ENCODE data around the gene STUM.

DNA sequence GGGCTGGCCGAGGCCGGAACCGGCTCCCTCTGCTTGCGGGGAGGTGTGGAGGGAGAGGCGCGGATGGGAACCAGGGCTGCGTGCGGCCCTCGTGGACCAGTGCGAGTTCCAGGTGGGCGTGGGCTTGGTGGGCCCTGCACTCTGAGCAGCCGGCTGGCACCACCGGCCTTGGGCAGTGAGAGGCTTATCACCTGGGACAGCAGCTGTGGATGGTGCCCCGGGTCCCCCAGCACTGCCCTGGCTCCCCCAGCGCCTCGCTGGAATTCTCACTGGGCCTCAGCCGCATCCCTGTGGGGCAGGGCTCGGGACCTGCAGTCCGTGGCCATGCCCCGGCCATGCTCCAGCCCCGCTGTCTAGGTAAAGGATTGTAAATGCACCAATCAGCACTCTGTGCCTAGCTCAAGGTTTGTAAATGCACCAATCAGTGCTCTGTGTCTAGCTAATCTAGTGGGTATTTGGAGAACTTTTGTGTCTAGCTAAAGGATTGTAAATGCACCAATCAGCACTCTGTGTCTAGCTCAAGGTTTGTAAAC is 56.3 kb upstream of the PARP1 start:
- PRO-cap = unidirectional peak, minus-strand start at position 326 of the sequence
- RAMPAGE, long total RNA, 5 experiments = no peak in any of the 5 experiments
- RRBS = 92% methylated on average over 5 of the region's 21 CpGs

- PRO-cap = bidirectional peak, plus-strand start at chr1:226548766, minus-strand start at chr1:226548607
- RAMPAGE, long total RNA, 5 experiments = no peak in any of the 5 experiments
- RRBS = 1% methylated on average over 54 of the region's 103 CpGs
Measured at GRCh38 chr1:226548172-226549220, at the start of gene STUM. TSS of gene STUM (plus strand) at chr1:226548764.

DNA sequence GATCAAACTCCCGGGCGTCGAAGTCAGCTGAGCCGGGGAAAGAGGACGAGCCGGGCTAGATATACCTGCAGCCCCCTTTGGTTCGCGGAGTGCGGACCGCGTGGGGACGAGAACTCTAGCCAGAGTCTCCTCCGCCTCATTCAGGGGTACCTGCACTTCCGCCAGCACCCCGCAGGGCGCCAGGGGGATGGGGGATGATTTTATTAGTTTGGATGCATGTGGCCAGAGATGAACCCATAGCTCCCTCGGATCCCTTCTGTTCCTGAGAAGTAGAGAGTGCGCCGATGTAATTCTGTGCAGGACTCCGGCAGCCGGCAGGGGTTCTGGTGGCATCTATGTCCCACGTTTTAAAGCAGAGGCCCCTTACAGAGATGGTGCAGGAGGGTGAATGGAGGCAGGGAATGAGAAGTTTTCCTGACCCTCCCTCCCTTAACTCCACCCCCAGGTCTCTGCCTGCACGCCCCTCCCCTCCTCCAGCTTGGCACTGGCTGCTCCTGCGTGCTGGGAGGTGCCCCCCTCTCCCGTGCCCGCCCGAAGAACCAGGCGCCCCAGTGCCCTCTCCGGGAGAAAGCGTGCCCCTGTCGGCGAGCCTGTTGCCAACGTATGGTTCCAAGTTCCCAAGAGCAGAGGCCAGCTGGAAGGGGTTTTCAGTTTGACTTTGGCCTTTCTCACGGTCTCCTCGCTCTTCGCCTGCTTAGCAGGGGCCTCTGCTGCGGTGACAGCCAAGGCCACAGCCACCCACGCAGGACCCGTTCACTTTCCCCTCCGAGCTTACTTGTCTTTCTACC is 1.2 kb downstream of the STUM start:
- PRO-cap = no peak
- RAMPAGE, long total RNA, 5 experiments = no peak in any of the 5 experiments
- RRBS = 2% methylated on average over 1 of the region's 40 CpGs

- PRO-cap = no peak
- RAMPAGE, long total RNA, 5 experiments = no peak in any of the 5 experiments
- RRBS = no CpG with 5 or more reads among the region's 18 CpGs
Measured at GRCh38 chr1:226626332-226627105, 78.0 kb downstream of the STUM start.

DNA sequence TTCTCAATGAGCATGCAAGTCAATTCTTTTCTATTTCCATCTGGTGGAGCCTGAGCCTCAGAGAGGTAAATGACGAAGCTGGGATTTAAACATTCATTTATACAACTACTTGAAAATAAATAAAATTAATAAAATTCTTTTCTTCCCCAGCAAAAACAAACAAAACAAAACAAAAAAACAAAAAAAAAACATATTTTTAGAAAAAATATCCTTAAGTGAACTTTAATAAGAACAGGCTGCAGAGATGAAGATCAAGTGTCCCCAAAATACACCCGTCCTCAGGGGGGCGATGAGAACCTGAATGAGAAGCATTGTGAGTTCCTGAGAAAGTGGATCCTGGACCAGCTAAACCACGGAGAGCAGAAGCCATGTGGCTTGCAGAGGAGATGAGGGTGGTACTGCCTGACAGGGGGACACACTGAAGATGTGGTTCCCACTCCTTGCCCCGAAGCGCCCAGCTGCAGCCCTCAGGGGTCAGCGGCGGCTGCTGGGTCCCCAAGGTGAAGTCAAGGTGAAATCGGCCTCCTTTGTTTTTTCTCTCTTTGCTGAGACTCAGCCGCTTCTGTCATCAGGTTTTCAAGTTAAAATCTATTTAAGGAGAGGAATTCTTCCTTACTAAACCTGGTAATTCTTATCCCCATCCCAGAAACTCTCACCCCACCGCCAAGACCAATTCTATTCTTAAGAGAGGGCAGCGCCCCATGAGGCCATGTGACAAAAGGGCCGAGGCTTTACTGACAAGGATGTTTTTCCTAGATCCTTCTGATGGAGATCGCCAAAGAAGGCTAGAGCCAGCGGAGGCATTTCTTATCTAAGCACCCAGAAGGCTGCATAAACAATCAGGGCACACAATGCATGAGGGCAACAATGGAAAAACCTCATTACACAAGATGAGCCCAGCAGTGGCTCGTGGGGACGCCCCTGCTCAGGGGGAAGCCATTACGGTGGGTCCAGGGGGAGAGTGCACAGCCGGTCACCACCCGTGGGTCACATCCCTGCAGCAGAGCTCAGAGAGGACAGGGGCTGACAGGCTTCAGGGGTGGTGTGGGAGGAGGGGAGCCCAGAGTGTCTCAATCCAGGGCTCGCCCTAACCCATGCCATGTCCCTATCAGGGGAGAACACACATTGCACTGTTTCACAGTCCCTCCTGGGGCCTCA is 89.0 kb downstream of the ITPKB start:
- PRO-cap = no peak
- RAMPAGE, long total RNA, 5 experiments = no peak in any of the 5 experiments
- RRBS = no CpG with 5 or more reads among the region's 21 CpGs

DNA sequence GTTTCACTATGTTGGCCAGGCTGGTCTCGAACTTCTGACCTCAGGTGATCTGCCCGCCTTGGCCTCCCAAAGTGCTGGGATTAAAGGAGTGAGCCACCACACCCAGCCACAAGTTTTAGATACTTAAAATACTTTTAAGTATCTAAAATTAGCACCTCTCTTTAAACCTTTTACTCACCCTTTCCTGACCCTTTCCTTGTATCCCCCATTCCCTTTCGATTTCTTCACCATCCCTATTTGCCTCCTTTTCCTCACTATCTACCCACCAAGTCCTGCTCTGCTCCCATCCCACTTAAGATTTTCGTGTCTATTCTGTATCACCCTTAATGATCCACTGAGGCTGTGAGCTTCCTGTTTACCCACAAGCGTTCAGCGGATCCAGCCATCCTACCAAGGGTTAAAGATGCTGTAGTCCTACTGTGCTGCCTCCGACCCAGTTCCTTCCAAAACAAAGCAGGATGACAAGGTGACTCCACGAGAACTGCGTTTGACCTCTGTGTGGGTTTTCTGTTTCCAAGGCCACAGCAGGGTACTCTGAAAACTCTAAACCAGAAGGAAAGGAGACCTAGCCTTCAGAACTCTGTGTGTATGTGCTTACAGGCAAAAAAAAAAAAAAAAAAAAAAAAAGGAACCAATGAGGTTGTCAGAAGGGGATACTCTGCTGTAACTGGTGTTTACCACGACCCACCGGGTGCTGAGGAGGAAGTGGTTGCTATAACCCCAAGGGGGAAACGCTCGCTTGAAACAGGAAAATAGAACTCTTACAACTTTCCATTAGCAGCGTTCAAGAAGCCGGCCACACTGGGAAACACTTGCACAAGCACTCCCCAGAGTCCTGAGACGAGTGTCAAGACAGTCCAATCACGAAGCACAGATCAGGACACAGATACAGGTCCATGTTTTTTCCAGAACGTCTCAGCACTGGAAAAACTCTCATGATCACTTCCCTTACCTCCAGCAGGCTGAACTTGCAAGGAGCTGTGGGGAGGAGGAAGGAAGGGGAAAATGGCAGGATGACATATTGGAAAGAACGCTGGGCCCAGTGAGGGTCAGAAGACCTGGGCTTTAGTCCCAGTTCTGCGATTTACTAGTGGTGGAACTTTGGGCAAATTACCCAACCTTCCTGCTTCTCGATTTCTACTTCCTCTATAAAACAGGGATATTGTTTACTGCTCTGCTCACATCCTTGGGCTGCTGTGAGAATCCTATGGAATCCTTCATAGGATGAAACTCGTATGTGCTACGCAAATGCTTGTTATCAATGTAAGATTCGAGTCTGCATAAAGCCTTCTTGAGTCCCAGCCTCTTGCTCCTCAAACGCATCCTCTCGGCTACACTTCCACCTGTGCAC is 64.1 kb downstream of the ITPKB start:
- PRO-cap = bidirectional peak, plus-strand start at position 777 of the sequence, minus-strand start at position 545 of the sequence
- RAMPAGE, long total RNA, 5 experiments = no peak in any of the 5 experiments
- RRBS = 19% methylated on average over 3 of the region's 26 CpGs

- PRO-cap = bidirectional peak, plus-strand start at chr1:226679953, minus-strand start at chr1:226679885; bidirectional peak, plus-strand start at chr1:226680367, minus-strand start at chr1:226680166
- RAMPAGE, long total RNA, 5 experiments = no peak in any of the 5 experiments
- RRBS = no CpG with 5 or more reads among the region's 28 CpGs
Measured at GRCh38 chr1:226679678-226680721, 59.1 kb downstream of the ITPKB start.

- PRO-cap = no peak
- RAMPAGE, long total RNA, 5 experiments = no peak in any of the 5 experiments
- RRBS = no CpG with 5 or more reads among the region's 10 CpGs
Measured at GRCh38 chr1:226690338-226691197, 48.5 kb downstream of the ITPKB start.

- PRO-cap = no peak
- RAMPAGE, long total RNA, 5 experiments = no peak in any of the 5 experiments
- RRBS = no CpG with 5 or more reads among the region's 14 CpGs
Measured at GRCh38 chr1:226709950-226711048, 28.8 kb downstream of the ITPKB start.

- PRO-cap = no peak
- RAMPAGE, long total RNA, 5 experiments = start-site peak on the minus strand in 1 of 5 experiments, at chr1:226723819-226724449 at its widest, 20 reads per replicate
- RRBS = no CpG with 5 or more reads among the region's 18 CpGs
Measured at GRCh38 chr1:226723647-226724872, 15.0 kb downstream of the ITPKB start.

GRCh38 chr1:226827168-226827894 is 43.1 kb upstream of the PSEN2 start:
- PRO-cap = unidirectional peak, plus-strand start at chr1:226827738
- RAMPAGE, long total RNA, 5 experiments = no peak in any of the 5 experiments
- RRBS = no CpG with 5 or more reads among the region's 19 CpGs

DNA sequence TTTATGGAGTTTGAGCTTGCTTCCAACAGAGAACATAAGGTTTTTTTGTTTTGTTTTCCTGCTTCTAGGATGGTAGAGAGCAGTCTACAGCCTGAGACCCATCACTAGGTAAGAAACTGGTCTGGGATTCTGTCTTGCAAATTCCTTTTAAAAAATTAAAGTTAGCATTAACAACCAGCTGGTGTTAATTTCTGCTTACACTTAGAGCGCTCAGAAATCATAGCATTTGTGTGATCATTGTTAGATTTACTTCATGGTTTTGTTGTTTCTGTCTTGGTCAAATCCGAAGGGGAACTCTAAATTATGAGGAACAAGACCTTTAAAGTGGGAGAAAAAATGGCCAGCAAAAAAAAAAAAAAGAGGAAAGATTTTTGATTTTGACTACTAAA is 22.3 kb upstream of the PSEN2 start:
- PRO-cap = no peak
- RAMPAGE, long total RNA, 5 experiments = no peak in any of the 5 experiments
- RRBS = no CpG with 5 or more reads among the region's 2 CpGs

GRCh38 chr1:226892076-226892529 is 21.7 kb downstream of the PSEN2 start:
- PRO-cap = no peak
- RAMPAGE, long total RNA, 5 experiments = no peak in any of the 5 experiments
- RRBS = no CpG with 5 or more reads among the region's 9 CpGs

- PRO-cap = no peak
- RAMPAGE, long total RNA, 5 experiments = start-site peak on the plus strand in 3 of 5 experiments, at chr1:226943187-226943515 at its widest, 7 to 19 reads per replicate
- RRBS = no CpG with 5 or more reads among the region's 7 CpGs
Measured at GRCh38 chr1:226942935-226943739, 3.0 kb downstream of the COQ8A start.

DNA sequence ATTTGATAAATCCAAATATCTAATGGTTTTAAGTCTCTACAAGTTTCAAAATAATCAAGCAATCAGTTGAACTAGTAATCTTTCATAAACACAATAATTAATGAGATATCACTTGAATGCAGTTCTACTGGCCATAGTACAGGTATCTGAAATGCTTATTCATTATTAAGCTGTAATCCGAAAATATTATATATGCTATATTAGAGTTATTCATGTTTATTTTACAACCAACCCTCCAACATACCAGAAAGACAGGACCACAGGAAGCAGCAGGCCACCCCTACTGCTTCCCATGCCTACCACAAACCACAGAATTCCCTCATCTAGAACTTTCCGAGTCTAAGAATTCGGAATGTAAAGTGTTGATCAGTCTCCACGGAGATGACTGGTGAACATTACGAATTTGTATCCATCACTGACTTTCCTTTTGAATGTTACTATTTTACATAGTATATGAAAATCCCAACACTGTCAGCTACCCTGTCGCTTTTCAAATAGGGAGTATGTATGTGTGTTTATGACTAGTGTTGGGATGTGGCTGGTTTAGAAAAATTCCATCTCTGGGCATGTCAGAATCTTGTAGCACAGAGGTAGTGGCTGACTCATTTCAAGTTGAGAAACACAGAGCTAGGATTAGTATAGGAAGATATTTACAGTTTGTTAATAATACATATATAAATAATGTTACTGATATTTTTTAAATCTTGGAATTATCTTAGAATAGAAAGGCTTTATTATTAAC is 118.2 kb downstream of the COQ8A start:
- PRO-cap = no peak
- RAMPAGE, long total RNA, 5 experiments = start-site peak on the minus strand in 1 of 5 experiments, centred at position 405 of the sequence, 20 reads per replicate
- RRBS = no CpG with 5 or more reads among the region's 6 CpGs

DNA sequence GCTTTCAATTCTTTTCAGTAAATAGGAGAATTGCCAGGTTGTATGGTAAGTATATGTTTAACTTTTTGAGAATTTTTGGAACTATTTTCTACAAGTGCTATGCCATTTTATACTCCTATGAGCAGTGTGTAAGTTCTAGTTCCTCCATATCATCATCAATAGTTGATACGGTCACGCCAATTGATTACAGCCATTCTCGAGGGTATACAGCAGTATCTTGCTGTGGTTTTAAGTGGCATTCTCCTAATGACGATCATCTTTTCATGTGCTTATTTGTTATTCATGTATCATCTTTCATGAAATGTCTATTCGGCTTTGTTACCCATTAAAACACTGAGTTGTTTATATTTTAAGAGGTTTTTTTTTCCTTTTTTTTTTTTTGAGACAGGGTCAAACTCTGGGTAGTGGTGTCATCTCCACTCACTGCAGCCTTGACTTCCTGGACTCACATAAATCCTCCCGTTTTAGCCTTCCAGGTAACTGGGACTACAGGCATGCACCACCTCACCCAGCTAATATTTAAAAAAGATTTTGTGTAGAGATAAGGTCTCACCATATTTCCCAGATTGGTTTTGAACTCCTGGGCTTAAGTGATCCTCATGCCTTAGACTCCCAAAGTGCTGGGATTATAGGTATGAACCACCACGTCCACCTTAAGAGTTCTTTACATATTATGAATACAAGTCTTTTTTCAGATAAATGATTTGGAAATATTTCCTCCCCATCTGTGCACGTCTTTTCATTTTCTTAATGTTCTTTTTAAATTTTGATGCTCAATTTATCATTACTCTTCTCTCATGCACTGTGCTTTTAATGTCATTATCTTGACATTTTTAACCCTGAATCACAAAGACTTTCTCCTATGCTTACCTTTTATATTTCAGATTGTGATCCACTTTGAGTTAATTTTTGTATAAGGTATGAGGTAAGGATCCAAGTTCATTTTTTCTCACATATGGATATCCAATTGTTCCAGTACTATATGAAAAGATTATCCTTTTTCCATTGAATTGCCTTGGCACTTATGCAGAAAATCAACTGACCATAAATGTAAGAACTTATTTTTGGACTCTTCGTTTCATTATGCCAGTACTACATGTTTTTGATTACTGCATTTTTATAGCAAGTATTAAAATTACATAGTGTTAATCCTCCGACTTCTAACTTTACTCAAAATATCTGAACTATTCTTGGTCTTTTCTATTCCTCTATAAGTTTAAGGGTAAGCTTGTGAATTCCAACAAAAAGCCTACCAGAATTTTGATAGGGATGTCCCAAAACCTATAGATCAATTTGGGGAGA is 146.7 kb downstream of the COQ8A start:
- PRO-cap = no peak
- RAMPAGE, long total RNA, 5 experiments = start-site peak on the minus strand in 1 of 5 experiments, centred at position 805 of the sequence, 11 reads per replicate
- RRBS = no CpG with 5 or more reads among the region's 10 CpGs

GRCh38 chr1:227447376-227448194 is 115.8 kb upstream of the ZNF678 start:
- PRO-cap = no peak
- RAMPAGE, long total RNA, 5 experiments = no peak in any of the 5 experiments
- RRBS = 42% methylated on average over 13 of the region's 41 CpGs

- PRO-cap = unidirectional peak, plus-strand start at chr1:227560809
- RAMPAGE, long total RNA, 5 experiments = no peak in any of the 5 experiments
- RRBS = 41% methylated on average over 9 of the region's 46 CpGs
Measured at GRCh38 chr1:227560476-227561085, 2.8 kb upstream of the ZNF678 start.

DNA sequence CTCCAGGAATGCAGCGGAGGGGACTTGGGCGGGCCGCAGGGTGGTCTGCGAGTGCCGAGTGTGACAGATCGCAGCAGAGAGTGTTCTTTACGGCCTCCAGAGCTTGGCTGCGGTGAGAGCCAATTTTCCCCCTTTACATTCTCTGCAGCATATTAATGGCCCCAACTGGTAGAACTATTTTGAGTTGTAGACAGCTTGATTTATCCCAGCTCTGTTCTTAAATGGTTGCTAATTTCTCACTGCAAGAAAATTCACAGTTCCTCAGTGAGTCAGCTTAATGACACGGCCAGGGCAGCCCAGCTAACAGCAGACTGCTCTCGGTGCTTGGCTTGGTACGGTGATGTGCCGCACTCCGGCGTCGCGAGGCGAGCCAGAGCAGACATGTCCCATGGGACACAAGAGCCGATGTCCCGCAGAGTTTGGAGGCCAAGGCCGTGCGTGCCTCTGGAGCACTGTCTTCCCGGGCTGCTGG is 39.9 kb downstream of the SNAP47 start:
- PRO-cap = no peak
- RAMPAGE, long total RNA, 5 experiments = no peak in any of the 5 experiments
- RRBS = 66% methylated on average over 8 of the region's 22 CpGs

GRCh38 chr1:227787801-227789076 is 27.2 kb upstream of the PRSS38 start:
- PRO-cap = bidirectional peak, plus-strand start at chr1:227788300, minus-strand start at chr1:227788028; unidirectional peak, plus-strand start at chr1:227788532; bidirectional peak, plus-strand start at chr1:227788789, minus-strand start at chr1:227788647
- RAMPAGE, long total RNA, 5 experiments = no peak in any of the 5 experiments
- RRBS = 2% methylated on average over 53 of the region's 104 CpGs